Bronchus fibroblast of lung (primary cell): ENCODE measurements around a stretch of chr7.

- RAMPAGE, long total RNA: no peak
Observed at GRCh38 chr7:149459567-149460490, 1.0 kb downstream of the ZNF777 start.

- RAMPAGE, long total RNA: no peak
Observed at GRCh38 chr7:149543811-149544697, 46.4 kb upstream of the ZNF746 start.

GRCh38 chr7:149583942-149584819, 86.6 kb upstream of the ZNF746 start:
- RAMPAGE, long total RNA: no peak

- RAMPAGE, long total RNA: no peak
Observed at GRCh38 chr7:149607648-149608919, 106.7 kb upstream of the KRBA1 start.

DNA sequence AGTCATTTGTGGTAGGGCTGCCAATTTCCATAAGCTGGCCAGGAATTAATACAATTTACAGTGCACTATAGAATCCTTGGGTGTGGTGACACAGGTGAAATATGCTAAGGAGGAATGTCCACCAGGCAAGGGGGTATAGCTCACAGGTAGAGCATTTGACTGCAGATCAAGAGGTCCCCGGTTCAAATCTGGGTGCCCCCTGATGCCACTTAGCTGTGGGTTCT, 50.1 kb upstream of the KRBA1 start:
- RAMPAGE, long total RNA: no peak

- RAMPAGE, long total RNA: no peak
Observed at GRCh38 chr7:149716403-149716951, 1.7 kb downstream of the KRBA1 start.

- RAMPAGE, long total RNA: no peak
Observed at GRCh38 chr7:149719779-149720198, 5.0 kb downstream of the KRBA1 start.

GRCh38 chr7:149730184-149730787, 15.5 kb downstream of the KRBA1 start:
- RAMPAGE, long total RNA: no peak

DNA sequence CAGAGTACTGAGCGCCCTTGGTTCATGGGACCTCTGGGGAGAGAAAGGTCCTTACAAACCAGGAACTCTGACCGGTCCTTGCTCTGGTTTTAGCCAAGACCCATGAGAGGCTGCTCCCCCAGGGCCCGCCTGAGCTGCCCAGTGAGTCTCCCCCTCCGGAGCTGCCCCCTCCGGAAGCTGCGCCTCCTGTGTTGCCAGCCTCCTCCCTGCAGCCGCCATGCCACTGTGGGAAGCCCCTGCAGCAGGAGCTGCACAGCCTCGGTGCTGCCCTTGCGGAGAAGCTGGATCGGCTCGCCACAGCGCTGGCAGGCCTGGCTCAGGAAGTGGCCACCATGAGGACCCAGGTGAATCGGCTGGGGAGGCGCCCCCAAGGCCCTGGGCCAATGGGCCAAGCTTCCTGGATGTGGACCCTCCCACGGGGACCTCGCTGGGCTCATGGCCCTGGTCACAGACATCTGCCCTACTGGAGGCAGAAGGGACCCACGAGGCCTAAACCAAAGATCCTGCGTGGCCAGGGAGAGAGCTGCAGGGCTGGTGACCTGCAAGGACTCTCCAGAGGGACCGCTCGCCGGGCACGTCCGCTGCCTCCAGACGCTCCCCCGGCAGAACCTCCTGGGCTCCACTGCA, 18.5 kb downstream of the KRBA1 start:
- RAMPAGE, long total RNA: no peak

DNA sequence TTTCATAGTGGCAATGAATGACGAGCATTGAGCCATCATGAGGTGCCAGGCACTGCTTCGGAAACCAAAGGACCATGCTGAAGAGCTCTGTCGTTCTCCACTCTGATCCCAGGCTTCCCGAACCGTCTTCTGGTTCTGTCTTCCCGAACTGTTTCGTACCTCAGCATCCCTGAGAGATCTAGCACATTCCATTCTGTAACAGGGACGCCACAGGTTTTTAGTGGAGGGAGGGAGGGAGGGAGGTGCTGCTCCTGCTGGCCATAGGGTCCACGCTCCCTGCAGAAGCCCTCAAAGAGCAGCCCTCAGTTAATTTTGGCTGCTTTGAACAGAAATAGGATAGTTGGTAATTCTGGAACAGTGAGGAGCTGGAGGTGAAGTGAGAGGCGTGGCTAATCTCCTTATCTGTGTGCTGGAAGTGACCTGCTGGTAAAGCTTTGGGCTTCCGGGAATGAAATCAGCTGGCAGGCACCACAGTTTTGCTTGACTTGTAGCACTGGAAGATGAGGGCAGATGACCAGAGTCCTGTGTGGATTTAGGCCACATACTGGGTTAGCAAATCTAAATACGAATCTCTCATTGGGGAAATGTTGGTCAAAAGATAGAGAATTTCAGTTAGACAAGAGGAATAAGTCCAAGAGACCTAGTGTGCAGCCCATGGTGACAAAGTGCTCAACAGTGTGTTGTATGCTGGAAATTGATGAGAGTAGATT, 10.2 kb downstream of the ATP6V0E2 start:
- RAMPAGE, long total RNA: no peak

DNA sequence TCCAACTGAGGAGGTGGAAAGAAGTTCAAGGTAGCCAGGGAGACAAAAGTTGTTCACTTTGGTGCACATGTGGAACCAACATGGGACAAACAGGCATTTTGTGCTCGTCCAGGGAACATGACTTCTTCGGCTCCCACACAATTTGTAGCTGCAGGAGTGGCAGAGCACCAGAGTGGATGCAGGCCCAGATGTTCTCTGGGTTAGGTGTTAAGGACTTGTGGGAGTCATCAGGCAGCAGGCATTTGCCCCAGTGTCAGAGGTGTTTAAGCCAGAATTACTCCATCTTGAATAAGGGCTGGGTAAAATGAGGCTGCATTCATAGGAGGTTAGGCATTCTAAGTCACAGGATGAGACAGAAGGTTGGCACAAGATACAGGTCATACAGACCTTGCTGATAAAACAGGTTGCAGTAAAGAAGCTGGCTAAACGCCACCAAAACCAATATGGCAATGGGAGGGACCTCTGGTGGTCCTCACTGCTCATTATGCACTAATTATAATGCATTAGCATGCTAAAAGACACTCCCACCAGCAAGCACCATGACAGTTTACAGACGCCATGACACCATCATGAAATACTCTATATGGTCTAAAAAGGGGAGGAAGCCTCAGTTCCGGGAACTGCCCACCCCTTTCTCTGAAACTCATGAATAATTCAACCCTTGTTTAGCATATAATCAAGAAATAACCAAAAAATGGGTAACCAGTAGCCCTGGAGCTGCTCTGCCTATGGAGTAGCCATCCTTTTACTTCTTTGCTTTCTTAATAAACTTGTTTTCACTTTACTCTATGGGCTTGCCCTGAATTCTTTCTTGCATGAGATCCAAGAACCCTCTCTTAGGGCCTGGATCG, 969 bp upstream of the LRRC61 start:
- RAMPAGE, long total RNA: no peak

GRCh38 chr7:150324030-150325093, 1.0 kb upstream of the ACTR3C start:
- RAMPAGE, long total RNA: no peak

DNA sequence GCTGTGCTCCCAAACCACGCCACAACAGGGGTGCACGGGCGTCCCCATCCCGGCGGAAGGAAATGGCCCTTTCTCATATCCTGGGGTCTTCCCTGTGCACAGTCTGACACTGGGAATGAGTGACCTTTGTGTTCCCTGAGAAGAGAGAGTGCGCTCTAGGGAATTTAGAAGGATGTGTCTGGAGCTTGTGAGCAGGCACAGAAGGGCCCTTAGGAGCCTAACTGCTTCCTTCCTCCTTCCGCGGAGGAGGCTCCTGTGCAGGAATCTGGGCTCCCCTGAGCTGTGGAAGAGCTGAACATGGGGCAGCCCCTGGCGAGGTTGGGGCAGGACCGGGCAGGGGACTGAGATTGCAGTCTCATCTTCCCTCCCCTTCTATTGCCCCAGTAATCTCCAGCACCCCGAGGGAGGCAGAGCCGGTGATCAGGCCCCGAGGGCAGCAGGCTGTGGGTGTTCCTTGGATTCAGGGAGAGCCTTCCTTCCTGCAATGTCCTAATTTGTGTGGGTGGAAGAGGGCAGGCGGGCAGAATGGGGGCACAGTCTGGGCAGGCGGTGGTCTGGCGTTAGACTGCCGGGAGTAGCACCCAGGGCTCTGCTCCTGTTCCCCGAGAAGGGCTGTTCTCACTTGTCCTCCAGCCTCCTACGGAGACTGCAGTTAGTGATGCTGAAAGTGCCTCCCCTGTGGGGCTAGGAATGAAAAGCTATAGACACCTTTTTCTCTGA, 1.4 kb downstream of the REPIN1 start:
- RAMPAGE, long total RNA: no peak

- RAMPAGE, long total RNA: no peak
Observed at GRCh38 chr7:150402140-150402567, 3.3 kb upstream of the ENSG00000284691 start.

GRCh38 chr7:150421044-150421400, 15.5 kb downstream of the ENSG00000284691 start:
- RAMPAGE, long total RNA: no peak

- RAMPAGE, long total RNA: no peak
Observed at GRCh38 chr7:150476605-150477164, 26.3 kb downstream of the GIMAP8 start.

DNA sequence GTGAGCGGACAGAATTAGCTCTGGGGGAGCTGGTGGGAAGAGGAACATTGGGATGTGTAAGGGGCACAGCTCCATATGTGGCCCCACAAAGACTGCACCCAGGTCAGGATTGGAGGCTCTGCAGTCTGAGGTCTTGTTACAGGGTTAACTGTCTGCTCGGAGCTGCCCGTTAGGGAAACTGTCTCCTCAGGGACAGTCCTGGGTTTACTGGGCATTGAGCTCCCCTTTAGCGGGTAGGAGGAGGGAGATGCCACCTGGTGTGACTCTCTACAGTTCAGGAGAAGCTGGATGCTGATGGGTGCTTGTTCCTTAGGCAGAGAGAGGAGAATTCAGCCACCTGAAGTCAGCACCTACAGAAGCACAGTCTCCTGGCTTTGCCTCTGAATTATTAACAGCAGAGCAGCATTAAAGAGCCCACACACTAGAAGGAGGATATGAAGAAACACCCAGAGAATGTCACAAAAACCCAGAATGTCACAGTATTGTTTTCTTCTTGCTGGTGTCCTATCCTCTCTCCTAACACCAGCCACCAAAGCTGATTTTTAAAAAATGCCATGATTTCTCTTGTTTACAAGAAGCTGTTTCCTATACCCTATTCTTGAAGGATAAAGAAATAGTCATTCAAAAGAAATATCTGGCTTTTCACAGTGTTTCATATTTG, 672 bp downstream of the GIMAP4 start:
- RAMPAGE, long total RNA: no peak

- RAMPAGE, long total RNA: no peak
Observed at GRCh38 chr7:150586427-150586985, 19.3 kb downstream of the GIMAP4 start.

DNA sequence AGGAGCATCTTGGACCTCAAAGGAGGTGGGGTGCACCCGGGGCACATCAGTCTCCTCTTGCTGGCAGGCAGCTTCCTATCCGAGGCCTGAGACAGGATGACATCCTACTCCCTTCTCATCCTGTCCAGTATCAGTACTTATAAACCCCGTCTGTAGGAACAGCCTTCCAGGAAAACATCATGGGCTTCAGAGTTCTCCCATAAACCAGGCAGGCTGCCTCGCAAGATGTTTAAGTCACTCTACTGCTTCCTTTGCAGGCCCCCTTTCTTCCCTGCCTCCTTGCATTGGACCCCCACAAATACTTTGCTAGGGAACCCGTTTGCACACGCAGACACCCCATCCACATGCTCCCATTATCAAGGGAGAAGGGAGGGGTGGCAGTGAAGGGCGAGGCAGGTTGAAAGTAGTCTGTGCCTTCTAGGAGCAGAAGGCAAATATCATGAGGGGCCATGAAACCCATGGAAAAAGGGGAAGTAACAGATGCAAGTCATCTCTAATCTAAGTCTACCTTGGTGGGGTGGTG, 5.7 kb downstream of the GIMAP6 start:
- RAMPAGE, long total RNA: no peak

DNA sequence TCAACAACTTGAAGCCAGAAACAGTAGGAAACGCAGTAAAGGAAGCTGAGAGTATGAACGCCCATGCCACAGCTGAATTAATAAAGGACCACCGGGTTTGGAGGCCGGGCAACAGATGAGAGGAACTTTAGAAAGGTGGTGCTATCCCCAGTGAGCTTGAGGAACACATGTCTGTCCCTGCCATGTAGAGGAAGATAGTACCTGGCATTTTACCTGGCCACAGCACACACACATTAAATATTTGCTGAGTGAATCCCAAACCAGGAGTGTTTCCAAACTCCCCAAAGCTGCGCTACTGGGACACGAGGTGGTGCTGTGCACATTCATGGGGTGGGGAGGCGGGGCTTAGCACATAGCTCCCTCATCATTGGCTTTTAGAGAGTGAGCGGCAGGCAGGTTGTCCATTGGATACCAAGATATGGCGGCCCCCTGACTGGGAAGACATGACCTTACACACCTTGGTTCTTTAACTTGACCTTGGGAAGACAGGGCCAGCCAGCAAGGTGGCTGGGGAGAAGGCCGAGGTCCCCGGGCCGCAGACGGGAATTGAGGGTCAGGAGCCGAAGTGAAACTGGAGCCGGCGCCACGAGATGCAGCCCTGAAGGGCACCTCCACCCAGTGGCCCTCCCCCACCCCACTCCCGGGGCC, 23.8 kb downstream of the TMEM176A start:
- RAMPAGE, long total RNA: no peak